Colon Carcinoma Metastatic in the Lung (tissue), 2 donors: Measurements from ENCODE around the genes POU2F3 and TBCEL.

DNA sequence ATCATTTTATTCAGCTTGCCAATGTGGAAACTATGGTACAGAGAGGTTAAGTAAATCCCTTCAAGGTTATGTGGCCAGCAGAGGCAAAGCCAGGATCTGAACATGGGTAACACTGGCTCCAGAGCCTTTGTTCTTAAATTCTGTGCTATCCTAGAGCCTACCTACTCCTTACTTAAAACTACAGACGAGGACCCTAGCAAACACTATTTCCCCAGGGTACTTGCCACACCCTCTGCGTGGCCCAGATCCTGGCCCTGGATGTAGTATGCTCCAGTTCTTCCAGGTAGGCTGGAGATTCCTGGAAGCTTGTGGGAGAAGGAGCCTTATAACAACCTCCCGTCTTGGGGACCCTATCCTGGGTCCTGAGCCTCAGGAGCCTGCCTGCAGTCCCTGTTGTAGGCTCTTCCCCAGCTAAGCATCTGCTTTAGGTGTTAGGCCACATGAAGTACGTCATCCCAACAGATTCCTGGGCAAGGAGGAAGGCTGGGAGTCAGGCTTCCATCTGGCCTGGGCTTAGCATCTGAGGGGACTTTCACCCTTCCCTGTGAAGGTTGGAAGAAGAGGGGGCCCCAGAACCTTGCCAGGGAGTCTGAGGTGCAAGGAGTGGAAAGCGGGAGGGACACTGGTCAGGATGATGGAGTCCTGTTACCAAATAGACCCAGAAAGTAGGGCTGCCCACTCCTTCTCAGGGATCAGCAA lies 10.9 kb downstream of the OAF start:
- PRO-cap, 2 experiments, result no peak in any of the 2 experiments

DNA sequence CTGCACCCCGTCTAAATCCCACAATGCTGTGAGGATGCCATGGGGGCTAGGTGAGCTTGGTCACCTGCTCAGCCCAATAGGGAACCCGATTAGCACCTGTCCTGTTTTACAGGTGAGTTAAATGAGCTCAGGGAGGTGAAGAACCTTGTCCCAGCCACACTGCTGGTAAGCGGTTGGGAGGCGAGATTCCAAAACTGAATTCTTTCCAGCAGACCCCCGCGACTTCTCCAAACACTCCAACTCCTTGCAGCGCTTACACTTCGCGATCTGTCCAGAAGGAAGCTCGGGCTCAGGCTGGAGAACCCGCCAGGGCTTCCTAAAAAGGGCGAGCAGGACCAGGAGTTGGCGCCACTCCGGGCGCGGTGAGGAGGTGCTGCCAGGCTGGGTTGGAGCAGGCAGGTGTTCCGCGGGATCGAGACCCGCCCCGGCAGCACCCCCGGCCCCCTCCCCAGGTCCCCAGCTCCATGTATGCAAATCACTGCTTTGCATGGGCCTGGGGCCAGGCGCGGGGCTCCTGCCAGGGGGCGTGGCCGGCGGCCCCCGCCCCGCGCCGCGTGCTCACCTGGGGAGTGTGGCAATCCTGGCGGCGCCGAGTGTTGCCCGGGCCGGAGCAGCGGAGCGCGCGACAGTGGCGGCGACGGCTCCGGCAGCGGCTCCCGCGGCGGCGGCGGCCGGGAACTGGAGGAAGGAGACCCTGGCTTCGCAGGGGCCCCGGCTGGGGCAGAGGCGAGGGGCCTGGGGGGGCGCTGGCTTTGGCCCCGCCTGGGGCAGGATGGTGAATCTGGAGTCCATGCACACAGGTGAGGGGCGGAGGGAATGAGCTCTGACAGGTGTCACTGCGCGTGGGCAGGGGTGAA lies at the start of gene POU2F3:
Gene POU2F3 (plus strand): TSS at position 569 of the 857 bp plus-strand sequence.
- PRO-cap, 2 experiments, result no peak in any of the 2 experiments

DNA sequence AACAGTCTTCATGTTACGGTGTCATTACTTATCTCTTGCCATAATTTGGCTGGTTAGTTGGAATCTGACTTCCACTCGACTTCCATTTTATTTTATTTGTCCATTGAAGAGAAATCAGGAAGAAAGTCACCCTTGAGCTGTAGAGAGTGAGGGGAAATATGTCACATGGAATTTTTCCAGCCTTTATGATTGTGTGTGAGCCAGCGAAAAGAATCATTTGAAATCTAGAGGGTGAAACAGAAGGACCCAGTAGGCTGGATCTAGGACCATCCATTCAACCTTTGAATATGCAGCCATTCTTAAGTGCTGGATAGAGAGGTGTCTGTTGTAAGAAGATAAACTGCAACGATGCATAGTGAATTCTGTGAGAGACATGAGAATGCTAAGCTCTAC lies 33.0 kb downstream of the POU2F3 start:
- PRO-cap, 2 experiments, result no peak in any of the 2 experiments

GRCh38 chr11:120279503-120279986 lies 39.6 kb downstream of the POU2F3 start:
- PRO-cap, 2 experiments, result no peak in any of the 2 experiments

GRCh38 chr11:120301834-120302663 lies 23.1 kb upstream of the TLCD5 start:
- PRO-cap, 2 experiments, result no peak in any of the 2 experiments

- PRO-cap, 2 experiments, result no peak in any of the 2 experiments
Measured at GRCh38 chr11:120334892-120335444, 1.2 kb upstream of the ARHGEF12 start.

GRCh38 chr11:120364958-120365285 lies 28.7 kb downstream of the ARHGEF12 start:
- PRO-cap, 2 experiments, result no peak in any of the 2 experiments

GRCh38 chr11:120385065-120385571 lies 48.9 kb downstream of the ARHGEF12 start:
- PRO-cap, 2 experiments, result no peak in any of the 2 experiments

DNA sequence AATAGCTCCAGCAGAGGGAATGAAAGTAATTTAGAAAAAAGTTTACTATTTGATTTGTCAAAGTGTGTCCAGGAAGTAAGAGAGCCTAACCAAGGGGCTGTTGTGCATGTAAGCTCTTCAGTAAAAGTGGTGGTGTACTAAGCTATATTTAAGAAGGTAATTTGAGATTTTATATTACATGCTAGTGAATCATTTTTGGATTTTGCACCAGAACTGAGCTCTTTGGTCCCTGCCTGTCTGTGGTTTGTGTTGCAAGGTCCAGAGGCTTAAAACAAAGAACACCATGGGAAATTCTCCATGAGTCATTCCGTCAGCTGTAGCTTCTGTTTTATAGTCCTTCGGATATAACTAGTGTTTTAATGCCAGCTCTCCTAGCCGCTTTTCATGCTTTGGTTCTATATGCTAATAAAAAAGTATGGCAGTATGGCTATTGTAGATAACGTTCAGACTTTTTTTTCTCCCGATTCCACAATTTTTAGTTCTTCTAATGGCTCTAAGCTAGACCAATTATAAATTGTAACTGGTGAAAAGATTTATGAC lies 64.6 kb downstream of the ARHGEF12 start:
- PRO-cap, 2 experiments, result no peak in any of the 2 experiments

DNA sequence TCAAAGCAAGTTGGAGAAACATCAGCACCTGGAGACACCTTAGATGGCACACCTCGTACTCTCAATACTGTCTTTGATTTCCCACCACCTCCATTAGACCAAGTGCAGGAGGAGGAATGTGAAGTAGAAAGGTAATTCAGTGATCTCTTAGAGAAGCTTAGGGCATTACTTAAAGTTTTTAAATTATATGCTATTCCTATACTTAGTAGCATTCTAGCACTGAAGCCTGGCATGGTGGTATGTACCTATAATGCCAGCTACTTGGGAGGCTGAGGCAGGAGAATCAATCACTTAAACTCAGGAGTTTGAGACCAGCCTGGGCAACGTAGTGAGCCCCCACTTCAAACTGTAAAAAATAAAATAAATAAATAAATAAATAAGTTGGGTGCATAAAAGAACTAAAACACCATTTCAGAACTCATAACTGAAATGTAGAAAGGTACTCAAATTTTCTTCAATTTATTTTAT lies 54.4 kb upstream of the GRIK4 start:
- PRO-cap, 2 experiments, result no peak in any of the 2 experiments

DNA sequence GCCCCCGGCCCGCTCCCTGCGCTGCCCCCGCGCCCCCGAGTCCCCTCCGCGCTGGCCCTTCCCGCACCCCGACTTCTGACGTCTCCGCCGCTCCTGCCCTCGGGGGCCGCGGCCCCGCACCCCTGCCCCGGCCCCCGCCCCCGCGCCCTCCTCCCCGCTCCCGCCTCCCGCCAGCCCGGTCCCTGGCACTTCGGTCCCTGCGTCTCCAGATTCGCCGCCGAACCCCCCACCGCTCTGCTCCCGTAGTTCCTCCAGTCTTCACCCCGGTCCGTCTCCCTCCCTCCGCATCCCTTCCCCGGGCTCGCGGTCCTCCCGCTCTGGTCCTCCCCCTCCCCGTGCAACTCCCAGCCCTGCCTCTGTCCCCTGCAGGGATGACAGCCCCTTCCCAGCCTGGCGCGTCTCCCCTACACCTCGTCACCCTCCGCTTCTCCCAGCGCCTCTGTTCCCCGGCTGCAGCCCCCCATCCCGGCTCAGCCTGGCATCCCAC lies 407 bp downstream of the GRIK4 start:
- PRO-cap, 2 experiments, result no peak in any of the 2 experiments

DNA sequence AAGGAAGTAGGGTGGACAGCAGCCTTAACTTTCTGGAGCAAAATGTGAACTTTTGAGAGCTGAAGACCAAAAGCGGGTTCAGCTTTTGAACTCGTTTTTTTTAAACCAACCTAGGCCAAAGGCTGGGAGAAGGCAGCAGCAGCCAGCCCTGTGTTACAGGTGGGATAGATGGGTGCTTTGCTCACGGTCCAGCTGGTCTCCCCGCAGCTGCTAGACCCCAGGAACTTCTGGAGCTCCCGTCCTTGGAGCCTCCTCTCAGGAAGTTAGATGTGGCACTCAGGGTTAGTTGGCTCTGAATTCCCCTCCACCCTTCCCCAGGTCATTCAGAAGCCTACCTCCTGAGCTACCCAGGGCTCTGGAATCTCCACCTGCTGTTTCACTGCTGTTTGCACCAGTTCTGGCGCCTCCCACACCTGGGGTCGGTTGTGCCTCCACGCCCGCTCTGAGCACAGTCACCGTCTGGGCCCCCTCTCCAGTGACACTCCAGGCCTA lies 51.9 kb downstream of the GRIK4 start:
- PRO-cap, 2 experiments, result no peak in any of the 2 experiments

DNA sequence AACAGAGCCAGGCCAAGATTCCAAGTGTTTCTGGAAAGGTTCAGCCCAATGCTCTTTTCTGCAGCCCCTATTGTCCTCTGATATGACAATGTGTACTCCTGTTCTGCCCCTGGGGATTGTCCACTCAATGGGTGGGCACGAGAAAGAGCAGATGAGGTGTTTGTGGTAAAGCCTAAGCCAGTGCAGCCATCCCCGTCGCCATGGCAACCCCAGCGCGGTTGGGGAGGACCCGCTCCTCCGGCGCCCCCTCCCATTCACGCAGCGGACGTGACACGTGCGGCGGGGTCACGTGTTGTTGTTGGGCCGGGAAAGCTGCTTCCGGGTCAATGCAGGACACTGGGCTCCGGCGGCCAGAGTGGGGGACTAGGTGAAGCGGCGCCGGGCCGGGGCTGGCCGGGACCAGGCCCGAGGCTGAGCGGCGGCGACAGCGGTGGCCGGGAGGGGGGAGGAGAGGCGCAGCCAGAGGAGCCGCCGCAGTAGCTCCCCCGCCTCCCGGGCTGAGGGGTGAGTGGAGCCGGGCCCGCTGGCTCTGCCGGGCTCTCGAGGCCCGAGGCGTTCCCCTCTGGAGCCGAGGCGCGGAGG lies at the start of gene TBCEL:
Gene TBCEL (plus strand): TSS at position 315 of the 582 bp plus-strand sequence.
- PRO-cap, 2 experiments, result peak in 2 of 2 experiments; most common plus-strand start position 315 of the sequence (in 1)

- PRO-cap, 2 experiments, result no peak in any of the 2 experiments
Measured at GRCh38 chr11:121367323-121367931, 74.9 kb downstream of the SC5D start.

- PRO-cap, 2 experiments, result no peak in any of the 2 experiments
Measured at GRCh38 chr11:121436074-121436743, 15.9 kb upstream of the SORL1 start.

GRCh38 chr11:121451257-121451835 lies 768 bp upstream of the SORL1 start:
- PRO-cap, 2 experiments, result no peak in any of the 2 experiments

DNA sequence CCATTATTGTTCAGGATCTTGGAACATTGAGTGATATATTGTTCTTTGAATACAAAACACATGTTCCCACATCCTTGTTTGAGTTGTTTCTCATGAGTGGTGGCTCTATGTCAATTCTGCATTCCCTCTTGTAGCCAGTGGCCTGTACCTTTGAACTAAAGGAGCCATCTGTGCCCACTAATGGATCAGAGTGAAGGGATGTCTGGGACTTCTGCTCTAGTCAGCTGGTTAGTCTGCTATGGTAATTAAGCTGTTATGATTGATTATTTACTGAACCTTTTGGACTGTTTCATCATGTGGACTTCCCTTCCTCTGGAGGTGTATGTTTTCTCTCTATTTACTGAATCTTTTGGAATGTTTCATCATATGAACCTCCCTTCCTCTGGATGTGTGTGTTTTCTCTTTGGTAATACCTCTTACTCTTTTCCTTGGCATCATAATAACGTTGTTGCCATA lies 112.8 kb downstream of the SORL1 start:
- PRO-cap, 2 experiments, result no peak in any of the 2 experiments

DNA sequence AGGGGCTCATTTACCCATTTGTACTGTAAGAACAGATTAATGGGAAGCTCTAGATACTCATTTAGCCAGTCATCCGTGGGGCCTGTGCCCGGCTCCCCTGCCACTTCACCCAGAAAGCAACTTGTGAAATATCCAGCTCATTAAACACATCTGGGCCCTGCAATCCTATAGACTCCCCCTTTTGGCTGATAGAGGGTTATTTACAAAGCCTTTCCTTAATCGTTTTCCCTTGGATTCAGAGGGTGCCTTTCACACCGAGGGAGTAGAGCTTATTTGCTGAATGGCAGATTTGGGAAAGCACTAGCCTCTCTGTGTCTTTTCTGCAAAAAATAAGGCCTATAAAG lies 119.4 kb downstream of the SORL1 start:
- PRO-cap, 2 experiments, result no peak in any of the 2 experiments

- PRO-cap, 2 experiments, result peak in 1 of 2 experiments; most common plus-strand start chr11:121576816 (in 1); most common minus-strand start chr11:121576640 (in 1)
Measured at GRCh38 chr11:121576544-121577017, 124.5 kb downstream of the SORL1 start.

DNA sequence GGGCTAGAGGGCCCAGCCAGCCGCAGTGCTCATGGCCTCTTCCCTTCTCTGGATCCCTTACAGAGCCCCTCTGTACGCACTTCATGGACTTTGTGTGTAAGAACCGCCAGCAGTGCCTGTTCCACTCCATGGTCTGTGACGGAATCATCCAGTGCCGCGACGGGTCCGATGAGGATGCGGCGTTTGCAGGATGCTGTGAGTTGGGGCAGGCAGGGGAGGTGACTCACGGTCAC lies 135.8 kb downstream of the SORL1 start:
- PRO-cap, 2 experiments, result no peak in any of the 2 experiments